ENCODE measurements around the genes ACBD6, RGSL1 and RGS8.

DNA sequence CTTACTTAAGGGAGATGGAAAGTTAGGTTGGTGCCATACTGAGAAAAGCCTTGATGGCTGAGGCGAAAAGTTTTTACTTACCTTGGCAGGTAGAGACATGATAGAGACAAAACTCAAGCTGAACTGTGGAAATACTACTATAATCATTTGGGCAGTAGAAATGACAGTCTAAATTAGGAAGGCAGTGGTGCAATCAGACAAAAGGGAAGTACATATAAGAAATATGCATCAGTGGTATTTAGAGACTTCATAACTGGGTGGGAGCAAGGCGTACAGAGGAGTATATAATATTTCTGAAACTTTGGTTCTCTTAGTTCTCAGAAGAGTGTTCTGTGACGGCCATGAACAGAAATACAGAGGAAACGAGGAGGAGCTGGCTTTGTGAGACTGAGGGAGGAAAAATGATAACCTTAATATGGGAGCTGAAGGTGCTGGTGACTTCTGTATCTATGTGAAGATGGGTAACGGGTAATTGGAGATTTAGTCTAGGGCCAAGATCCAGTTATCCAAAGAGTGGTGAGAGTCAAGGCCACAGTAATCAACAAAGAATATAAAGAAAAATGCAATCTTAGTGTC, 2.3 kb upstream of the CEP350 start:
- RRBS, result no CpG with 5 or more reads among the region's 5 CpGs

- RRBS, result no CpG with 5 or more reads among the region's 1 CpG
Measured at GRCh38 chr1:180031176-180031462, 76.5 kb downstream of the CEP350 start.

DNA sequence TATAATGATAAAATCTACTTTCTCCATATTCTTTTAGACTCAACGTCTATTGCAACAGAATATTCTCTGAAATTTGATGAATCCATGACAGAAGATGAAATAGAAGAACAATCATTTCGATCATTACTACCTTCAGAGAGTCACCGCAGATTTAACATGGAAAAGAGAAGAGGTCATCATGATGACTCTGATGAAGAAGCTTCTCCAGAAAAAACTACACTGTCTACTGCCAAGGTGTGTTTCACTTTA, 98.2 kb downstream of the CEP350 start:
- RRBS, result no CpG with 5 or more reads among the region's 3 CpGs

GRCh38 chr1:180177437-180177887, 22.8 kb downstream of the QSOX1 start:
- RRBS, result no CpG with 5 or more reads among the region's 2 CpGs

DNA sequence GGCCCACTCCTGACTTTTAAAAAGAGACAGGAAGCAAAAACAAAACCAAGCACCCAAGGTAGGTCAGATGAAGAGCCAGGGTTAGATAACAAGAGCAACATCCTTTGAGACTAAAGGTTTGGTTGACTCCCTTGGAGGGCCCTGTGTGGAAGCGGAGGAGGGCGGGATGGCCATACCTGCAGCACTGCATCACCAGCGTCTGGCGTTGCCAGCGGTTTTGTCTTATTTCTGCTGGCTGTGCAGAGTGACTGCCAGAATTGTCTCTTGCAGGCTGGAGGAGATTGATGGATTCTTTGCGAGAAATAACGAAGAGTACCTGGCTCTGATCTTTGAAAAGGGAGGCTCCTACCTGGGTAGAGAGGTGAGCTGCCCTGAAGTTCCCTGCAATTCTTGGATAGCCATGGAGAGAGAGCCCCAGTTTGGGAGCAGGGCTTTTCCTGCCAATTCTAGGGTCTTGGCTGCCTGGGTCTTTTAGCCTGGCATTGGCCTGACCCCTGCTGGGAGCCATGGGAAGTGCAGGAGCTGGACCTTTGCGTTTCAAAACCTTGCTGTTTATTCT, 23.9 kb downstream of the QSOX1 start:
- RRBS, result no CpG with 5 or more reads among the region's 8 CpGs

GRCh38 chr1:180230463-180230935, 435 bp downstream of the LHX4 start:
- RRBS, result under 1% methylated on average over 7 of the region's 35 CpGs

DNA sequence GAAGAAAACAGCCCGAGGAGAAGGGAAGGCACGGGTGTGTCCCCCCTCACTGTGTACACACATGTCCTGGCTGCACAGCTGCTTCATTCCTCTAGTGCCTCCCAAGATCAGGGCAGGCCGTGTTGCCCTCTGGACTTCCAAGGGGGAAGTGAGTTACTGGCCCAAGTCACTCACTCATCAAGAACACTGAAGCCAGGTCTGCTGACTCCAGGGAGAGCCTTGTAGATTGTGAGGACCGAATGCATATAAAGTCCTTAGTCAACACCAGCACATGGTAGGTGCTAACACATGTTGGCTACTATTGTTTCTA, 39.8 kb downstream of the LHX4 start:
- RRBS, result no CpG with 5 or more reads among the region's 4 CpGs

DNA sequence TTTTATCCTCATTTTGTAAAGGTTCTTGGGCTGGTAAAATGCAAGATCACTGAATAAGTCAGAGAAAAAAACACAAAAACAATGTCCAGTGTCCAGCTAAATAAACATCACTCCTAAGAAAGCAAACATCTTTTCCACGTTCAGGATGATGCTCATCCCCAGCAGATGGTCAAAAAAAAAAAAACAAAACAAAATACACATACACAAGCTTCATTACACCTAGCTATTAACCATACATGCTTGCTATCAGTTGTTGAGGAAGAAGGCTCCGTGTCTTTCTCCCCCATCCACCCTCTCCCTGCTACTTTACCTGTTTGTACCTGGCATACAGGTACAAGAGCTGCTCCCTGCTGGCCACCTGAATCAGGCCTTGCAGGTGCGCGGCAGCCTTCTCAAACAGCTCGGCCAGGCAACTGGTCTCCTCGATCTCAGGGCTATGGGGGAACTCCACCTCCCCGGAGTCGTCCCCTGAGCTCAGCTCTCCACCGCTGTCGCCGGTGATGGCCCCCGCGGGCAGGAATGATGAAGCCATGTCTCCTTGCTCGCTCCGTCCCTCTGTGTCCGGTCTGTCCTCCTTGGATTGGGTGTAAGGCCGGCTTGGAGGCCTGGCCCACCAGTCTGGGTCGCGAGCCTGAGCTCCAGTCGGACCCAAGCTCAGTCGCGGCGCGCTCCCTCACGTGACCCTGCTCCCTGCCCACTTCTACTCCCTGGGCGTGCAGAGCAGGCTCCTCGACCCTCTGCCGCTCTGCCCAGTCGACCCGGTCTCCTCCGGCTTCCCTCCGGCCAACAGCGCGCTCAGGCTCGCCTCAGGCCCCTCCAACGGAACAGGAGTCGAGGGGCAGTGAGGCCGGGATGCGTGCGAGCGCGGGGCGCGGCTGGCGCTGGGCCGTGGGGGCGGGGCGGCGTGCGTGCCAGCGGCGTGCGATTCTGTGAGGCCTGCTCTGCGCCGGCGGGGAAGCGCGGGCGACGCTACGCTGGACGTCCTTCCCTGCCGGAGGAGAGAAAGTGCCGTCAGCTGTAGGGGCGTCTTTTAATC, at the start of gene ACBD6:
Gene ACBD6, minus strand, starts transcription at position 843 of the 1,036 bp plus-strand sequence.
- RRBS, result 2% methylated on average over 39 of the region's 65 CpGs

GRCh38 chr1:180872136-180872511, 40.6 kb upstream of the KIAA1614 start:
- RRBS, result no CpG with 5 or more reads among the region's 11 CpGs

GRCh38 chr1:180912123-180912681, 495 bp upstream of the KIAA1614 start:
- RRBS, result 2% methylated on average over 16 of the region's 61 CpGs

GRCh38 chr1:181021723-181022634, 691 bp downstream of the STX6 start:
- RRBS, result 4% methylated on average over 4 of the region's 35 CpGs

- RRBS, result no CpG with 5 or more reads among the region's 30 CpGs
Measured at GRCh38 chr1:181088199-181088582, 309 bp upstream of the IER5 start.

DNA sequence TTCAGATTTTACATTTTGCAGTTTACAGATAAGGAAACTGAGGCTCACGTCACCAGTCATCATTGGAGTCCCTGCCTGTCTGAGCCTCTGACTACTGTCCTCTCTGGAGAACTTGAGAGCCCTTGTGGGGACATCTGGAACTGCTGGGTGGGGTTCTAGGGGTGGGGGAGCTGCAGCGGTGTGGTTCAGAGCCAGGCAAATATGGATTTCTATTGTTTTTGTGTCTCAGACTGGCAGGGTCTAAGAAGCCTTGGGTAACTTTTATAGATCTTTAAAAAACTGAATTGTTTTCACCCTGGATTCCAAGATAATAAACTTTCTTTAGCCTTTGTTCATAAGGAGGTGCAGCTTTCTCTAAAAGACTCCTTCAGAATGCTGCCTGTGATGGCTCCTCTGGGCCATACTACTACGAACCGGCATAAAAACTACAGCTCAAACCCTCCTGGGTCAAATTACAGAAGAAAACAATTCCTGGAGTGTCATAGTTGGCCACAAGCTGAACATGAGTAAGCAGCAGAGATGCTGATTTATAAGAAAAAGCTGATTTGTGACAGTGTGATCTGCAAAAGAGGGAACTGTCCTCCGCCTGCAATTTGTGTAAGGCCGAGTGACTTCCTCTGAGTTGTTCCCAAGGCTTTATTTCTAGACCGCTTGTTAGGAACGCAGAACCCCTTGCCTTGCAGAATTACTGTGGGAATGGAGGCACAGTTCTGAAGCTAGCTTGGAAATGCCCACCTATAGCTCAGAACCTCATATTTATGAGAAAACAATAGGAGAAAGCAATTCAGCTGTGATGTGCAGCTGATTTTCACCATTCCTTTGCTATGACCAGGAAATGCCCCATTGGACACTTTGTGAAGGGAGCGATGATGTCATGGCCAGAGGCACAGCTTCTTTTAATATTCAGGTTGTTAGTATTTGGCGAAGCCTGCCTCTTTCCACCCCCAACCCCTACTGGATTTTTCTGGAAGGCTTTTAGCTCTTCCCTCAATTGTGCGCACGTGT, 47.2 kb downstream of the IER5 start:
- RRBS, result no CpG with 5 or more reads among the region's 12 CpGs

- RRBS, result no CpG with 5 or more reads among the region's 6 CpGs
Measured at GRCh38 chr1:182002929-182003439, 58.5 kb downstream of the ZNF648 start.

GRCh38 chr1:182143126-182143711, 81.7 kb upstream of the ZNF648 start:
- RRBS, result no CpG with 5 or more reads among the region's 12 CpGs

GRCh38 chr1:182357993-182358304, 33.6 kb downstream of the GLUL start:
- RRBS, result no CpG with 5 or more reads among the region's 3 CpGs

- RRBS, result no CpG with 5 or more reads among the region's 1 CpG
Measured at GRCh38 chr1:182449999-182450429, at the start of gene RGSL1. Gene RGSL1 (plus strand): TSS chr1:182450146.

- RRBS, result no CpG with 5 or more reads among the region's 6 CpGs
Measured at GRCh38 chr1:182676389-182676928, 7.9 kb downstream of the RGS8 start.

DNA sequence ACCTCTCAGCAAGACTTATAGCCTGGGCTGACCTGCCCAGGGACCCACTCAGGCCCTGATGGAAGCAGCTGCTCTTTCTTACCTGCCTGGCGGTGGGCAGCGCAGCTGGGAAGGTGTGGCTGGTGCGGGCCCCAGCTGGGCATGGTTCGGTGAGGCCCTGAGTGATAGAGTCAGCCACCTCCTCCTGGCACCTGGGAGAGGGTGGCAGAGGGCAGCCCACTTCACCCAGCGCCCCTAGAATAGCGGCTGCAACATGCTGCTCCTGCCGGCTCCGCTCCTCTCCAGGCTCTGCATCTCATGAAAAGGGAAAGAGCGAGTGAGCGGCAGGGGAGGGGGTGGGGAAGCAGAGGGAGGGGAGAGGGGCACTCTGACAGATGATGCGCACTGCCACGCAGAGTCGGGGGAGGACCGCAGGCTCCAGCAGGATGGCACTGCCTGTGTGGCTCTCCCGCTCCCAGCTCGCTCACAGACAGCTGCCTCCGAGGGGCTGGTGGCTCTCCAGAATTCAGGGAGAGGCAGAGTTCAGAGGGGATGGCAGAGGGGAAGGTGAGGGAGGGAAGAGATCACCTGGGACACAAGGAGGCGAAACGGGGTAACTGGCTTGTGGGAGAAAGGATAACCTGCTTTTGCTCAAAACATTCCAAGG, at the start of gene RGS8:
Gene RGS8, minus strand, starts transcription at position 318 of the 646 bp plus-strand sequence.
- RRBS, result no CpG with 5 or more reads among the region's 19 CpGs

Measured in iris pigment epithelial cell (primary cell).